Measurements from ENCODE around the genes ELAVL2, RIGI and NOL6.

DNA sequence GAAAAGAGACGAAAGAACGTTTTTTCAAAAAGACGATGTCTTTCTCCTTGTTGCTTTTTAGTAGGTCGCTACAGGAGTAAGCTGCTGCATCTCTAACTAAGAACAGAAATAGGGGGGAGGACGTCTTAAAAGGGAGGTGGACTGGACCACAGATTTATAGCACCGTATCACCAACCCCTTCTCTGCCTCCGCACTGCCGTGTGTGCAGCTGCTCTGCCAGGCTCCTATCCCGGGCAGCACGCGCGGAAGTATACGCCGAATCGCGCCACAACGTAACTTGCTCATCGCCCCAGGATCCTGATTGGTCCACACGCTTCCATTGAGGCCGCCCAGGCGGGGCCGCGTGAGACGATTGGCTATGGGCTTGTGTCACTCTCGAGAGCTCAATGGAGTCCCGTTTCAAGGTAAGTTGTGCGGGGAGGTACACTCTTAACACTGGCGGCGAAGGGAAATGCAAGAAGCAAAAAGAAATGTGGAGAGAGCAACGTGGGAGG, at the start of gene ELAVL2:
Gene ELAVL2, minus strand, starts transcription at position 127 of the 494 bp plus-strand sequence.
- PRO-cap: no peak

- PRO-cap: no peak
Measured at GRCh38 chr9:24202038-24202325, 343.7 kb downstream of the IZUMO3 start.

- PRO-cap: no peak
Measured at GRCh38 chr9:26925605-26926264, 21.3 kb downstream of the PLAA start.

- PRO-cap: no peak
Measured at GRCh38 chr9:26927866-26928602, 19.0 kb downstream of the PLAA start.

DNA sequence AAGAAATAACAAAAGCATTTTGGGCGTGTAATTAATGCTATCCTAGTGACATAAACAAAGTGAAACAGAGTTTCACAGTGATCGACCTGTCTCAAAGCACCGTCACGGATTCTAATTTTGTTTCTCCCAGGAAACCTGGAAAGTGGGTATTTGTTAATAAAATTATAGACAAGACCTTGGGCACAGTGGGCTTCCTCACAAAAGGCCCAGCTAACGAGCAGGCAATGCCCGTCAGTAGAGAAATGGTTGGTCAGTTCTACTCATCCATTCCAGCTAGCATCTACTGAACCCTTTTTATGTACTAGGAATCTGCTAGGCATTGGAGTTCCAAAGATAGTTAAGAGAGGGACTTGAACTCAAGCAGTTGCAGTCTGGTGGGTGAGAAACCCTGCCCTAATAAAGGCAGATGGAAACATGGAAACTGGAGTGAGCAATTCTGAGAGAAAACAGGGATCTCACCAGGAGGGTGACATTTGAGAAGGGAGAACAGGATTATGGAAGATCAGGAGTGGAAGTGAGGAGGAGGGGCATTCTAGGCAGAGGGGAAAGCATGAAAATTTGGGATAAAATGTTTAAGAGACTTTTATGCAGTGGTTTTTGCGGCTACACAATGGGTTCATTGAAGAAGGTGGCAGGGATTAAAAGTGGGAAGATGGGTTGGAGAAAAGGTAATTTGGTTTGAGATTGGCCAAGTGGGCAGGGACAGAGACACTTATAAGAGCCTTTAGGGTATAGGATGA, 13.0 kb downstream of the TEK start:
- PRO-cap: no peak

DNA sequence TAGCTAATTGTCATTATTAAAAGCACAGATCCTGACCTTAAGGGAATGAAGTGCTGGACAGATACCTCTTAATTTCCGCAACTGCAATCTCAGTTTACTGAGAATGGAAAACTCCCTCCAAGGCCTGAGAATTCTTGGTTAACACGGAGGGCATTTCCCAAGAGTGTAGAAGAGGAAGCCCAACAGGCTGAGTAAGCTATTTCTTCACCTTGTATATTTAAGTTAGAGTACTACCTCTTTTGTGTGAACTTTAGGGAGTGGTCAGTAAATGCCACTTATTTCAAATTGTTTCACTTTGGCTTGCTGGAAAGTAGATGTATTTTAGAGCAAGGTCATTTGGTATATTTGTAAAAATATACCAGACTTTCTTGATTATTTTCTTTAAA, 25.8 kb upstream of the C9orf72 start:
- PRO-cap: no peak

- PRO-cap: no peak
Measured at GRCh38 chr9:28916316-28916707, 297.1 kb downstream of the LINGO2 start.

DNA sequence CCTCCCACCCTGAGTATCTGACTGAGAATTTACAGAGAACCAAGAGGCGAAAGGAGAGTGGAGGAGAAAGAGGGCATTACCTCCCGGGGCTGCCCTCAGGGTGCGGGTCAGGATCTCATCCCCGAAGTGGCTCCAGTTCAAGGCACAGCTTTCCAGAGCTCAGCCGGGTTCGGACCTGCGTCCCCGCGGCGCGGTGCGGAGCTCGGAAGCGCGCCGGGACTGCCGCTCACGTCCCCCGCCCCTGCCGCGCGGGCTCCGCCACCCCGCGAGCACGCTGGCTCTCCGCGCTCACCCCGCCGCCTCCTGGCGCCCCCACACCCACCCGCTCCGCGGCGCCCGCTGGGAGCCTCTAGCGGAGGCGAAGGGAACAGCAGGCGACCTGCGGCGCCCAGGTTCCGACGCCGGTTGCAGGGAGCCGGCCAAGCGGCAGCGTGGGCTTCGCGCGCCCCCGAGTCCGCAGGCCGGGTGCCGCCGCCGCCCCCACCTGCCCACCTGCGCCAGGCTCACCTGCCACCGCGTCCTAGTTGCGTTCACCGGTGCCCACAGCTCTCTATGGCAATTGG, 1.3 kb downstream of the LINGO2 start:
- PRO-cap: no peak

- PRO-cap: no peak
Measured at GRCh38 chr9:32523502-32524413, 2.2 kb downstream of the RIGI start.

DNA sequence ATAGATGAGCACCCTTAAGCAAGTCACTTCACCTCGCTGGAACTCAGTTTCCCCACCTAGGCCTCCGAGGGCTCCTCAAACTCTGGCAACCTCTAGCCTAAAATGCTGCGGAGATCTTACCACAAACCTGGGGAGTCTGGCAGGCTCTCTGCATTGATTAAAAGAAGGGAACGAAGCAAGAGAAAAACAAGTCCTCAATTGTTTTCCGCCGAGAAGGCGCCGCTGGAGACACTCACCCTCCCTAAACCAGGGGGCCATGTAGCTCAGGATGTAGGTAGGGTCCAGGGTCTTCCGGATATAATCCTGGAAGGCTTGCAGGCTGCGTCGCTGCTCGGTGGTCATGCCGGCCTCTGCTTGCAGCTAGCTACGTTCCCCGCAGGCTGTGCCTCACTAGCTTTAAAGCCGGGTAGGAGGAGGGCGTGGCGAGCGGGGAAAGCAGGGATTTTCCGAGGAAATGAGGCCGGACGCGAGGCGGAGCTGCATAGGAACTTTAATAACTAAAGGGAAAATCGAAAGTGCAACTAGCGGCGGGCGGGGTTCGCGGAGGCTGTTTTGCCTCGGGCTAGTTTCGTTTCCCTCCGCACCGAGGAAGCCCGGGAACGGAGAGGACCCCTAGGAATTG, at the start of gene RIGI:
Gene RIGI, minus strand, starts transcription at position 372 of the 622 bp plus-strand sequence.
- PRO-cap: no peak

DNA sequence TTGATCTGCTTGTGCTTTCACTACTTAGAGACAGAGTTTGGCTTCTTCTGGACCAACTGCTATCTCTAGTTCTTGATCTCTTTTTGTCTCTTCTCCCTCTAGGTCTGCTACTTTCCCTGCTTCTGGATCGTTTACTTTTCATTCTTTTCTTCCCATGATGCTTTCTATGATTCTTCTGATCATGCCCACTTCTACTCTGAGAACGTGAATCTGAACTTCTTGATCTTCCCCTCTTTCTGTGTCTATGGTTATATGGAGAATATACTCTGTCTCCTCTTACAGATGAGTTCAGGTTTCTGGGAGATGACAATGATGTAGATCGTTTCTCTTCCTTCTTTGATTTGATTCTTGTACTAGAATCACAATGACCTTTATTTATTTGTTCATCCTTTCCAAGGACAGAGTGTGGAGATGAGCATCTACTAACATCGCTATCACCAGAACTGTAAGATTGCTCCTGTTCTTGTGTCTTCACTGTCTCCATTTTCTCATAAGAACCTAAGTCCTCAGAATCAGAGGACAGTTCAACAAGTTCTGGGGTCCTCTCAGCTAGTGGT, 9.5 kb upstream of the SMIM27 start:
- PRO-cap: no peak

GRCh38 chr9:33127945-33128919, 38.9 kb downstream of the B4GALT1 start:
- PRO-cap: no peak

GRCh38 chr9:33136714-33137910, 30.0 kb downstream of the B4GALT1 start:
- PRO-cap: no peak

DNA sequence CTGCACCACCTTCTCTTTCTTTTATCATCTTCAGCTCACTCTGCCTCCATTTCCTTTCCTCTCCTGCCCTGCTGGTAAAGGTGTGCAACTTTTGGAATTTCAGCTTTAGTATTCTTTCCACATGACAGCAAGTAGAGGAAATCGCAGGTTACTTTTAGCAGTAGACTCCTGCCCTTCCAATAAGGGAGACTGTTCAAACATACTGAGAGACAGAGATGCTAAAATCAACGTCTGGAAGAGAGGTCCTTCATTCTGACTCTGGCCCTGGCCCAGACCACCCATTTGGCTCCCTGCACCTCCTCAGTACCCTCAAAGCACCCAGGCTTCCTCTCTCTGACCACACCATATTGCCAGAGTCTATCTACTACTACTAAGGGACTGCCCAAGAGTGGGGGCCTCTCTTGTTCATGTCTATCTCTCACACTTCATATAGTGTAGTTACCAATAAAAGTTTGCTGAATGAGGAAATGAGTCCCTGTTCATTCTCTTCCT, 8.7 kb downstream of the B4GALT1 start:
- PRO-cap: no peak

- PRO-cap: no peak
Measured at GRCh38 chr9:33256126-33256601, 8.3 kb downstream of the BAG1 start.

DNA sequence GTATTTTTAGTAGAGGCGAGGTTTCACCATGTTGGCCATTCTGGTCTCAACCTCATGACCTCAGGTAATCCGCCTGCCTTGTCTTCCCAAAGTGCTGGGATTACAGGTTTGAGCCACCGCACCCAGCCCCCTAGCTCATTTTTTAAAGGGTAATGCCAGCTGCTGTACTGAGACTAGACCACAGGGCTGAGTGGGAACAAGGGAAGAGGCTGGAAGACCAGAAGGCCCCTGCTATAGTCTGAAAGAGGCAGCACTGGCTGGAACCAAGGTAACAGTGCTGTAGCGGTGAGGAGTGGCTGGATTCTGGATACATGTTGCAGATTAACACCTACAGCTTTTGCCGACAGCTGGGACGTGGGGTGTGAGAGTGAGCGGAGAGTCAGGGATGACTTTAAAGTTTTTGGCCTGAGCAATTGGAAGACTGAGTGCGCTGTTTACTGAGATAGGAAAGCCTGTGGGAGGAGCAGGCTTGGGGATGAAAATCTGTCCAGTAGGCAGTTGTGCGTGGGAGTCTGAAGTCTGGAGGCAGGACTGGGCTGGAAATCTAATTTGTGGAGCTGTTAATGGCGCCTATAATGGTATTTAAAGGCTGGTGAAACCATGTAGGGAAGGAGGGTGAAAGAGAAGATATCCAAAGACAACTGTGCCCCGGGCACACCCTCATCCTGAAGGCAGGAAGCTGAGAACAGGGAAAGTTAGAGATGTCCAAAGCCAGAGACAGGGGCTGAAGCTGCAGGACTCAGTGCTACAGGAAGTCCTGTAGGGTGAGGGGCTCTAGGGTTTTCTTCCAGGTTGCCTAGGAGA, 26.5 kb downstream of the AQP7 start:
- PRO-cap: no peak

- PRO-cap: no peak
Measured at GRCh38 chr9:33417862-33418482, 15.6 kb upstream of the AQP7 start.

DNA sequence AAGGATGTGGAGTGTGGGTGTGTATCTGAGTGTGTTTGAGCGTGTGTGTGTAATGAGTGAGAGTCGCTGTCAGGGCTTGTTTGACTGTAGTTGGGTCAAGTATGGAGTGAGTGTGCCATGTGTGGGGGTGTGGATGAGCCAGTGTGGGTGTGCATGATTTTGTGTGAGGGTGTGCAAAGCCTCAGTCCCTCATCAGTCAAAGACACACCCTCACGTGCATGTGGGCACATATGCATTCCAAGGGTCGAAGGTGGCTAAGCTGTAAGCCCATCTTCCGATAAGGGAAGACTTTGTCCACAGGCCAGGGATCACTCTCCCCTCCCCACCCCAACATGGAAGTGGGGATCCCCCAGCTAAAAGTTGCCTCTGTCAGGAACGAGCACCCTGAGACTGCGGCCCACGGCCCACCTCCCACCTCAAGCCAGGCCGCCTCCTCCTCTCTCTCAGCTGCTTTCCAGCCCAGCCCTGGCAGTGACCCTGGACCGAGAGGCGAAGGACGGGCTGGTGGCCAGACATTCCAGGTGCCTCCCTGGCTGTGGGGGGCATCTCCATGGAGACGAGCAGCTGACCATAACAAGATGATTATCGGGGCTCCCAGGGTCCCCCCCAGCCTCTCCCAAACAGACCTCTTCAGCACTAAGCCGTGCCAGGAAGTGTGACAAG, 12.8 kb downstream of the AQP3 start:
- PRO-cap: no peak

DNA sequence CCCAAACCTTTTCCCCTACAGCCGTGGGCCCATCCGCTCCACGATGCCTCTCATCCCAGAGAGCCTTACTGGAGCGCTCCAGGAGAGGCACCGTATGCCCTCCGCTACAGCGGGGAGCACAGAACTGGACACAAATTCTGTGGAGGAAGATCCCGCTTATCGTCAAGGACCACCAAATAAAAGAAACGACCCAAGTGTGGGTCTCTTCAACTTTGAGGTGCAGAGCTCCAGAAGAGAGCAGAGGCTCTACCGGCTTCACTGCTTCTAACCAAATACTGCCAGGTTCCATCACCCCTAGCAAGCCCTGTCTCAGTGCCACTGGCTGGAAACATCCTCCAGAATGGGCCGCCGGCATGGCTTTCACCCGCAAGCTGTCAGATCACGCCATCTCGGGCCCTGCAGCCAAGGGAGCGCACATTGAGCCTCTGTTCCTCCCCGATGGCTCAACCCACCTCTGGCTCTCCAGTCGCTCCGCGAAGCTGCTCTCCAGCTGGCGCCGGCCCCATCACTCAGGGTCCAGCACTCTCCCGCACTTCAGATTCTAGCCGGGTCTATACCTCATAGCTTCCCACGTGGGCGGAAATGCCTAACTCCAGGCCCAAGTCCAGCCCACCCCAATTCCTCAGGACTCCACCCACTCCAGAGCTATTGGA, at the start of gene NOL6:
Gene NOL6, minus strand, starts transcription at position 588 of the 653 bp plus-strand sequence.
- PRO-cap: bidirectional peak, plus-strand start outside the sequence, minus-strand start at position 511 of the sequence

DNA sequence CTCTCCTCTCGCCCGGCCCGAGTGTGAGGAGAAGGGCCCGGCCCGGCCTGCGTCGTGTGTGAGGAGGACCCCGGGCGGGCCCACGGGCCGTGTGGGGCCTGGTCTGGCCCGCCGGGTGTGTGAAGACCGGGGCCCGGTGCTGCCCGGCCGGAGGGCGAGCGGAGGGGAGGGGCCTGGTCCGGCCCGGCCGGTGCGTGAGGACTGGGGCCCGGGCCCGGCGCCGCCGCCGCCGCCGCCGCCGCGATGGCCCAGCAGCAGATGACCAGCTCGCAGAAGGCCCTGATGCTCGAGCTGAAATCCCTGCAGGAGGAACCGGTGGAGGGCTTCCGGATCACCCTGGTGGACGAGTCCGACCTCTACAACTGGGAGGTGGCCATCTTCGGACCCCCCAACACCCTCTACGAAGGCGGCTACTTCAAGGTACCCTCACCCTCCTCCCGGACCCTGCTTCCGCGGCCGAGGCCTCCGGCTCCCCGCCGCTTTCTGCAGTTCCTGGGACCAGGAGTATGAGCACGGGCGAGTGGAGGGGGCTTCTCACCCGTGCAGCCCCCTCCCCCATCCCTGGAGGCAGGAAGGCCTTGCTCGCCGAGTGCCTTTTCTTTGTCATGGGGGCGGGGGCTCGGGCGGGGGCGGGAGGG, 674 bp downstream of the UBE2R2 start:
- PRO-cap: bidirectional peak, plus-strand start outside the sequence, minus-strand start at position 485 of the sequence

All from SUDHL5 (cell line).